ENCODE data around the genes CYP2A6 and B9D2.

GRCh38 chr19:40432838-40433206 is 7.0 kb upstream of the SERTAD1 start:
- RRBS = no CpG with 5 or more reads among the region's 10 CpGs

- RRBS = no CpG with 5 or more reads among the region's 11 CpGs
These were observed 1.2 kb downstream of the BLVRB start for GRCh38 chr19:40464145-40464874.

DNA sequence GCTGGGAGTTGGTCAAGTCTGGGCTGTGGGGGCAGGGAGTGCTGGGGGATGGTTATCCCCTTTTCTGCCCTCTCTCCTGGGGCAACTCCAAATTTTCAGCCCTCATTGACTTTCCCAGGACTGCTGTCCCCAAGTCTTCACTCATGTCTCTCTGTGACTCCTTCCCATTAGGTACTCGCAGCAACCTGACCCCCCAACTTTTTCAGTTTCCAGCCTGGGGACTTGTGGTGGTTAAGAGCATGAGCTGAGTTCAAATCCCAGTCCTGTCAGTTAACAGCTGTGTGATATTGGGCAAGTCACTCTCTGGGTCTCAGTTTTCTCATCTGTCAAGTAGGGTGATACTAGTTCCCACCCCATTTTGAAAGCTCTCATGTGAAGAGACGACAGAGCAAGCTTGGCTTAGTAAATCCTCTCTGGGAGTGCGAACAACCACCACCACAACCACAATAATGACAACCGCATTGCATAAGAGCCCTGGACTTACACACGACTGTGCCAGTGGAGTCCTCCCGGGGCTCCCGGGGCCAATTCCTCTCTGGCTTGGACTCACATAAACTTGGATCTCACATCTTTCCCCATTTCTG is 578 bp downstream of the BLVRB start:
- RRBS = no CpG with 5 or more reads among the region's 7 CpGs

DNA sequence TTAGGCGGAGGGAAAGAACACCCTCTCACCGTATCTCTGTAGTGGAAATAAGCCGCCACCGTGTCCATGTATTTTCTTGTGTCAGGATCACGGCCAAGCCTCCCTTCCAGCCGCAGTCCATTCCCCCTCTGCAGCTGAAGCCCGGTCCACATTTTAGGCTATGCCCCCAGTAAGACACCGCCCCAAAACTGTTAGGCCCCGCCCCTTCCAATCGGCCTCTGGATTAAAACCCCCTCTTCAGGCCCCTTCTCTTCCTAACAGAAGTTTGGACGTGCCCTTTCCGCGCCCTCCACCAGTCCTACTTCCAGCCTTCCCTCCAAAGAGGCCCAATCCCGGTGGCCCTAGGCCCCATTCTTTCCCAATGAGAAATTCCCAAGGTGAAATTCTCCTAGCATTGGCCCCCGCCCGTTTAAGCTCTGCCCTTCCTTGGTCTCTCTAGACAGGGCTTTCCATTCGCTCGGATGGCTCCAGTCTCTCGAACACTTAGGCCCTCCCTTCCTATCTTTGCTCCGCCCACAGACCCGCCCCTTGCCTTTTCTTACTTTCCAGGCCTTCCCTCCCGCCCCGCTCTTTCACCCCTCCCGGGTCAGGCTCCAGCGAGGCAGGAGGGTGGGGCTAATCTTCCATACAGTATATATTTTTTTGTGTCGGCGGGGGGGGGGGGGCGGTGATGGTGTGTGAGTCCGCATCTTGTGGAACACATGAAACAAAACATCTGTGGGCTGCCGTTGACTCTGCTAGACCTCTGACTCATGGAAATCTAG is 13.6 kb downstream of the LTBP4 start:
- RRBS = no CpG with 5 or more reads among the region's 30 CpGs

GRCh38 chr19:40623297-40624468 is 22.5 kb downstream of the LTBP4 start:
- RRBS = 97% methylated on average over 4 of the region's 49 CpGs

GRCh38 chr19:40703260-40703774 is 12.9 kb upstream of the NUMBL start:
- RRBS = no CpG with 5 or more reads among the region's 18 CpGs

DNA sequence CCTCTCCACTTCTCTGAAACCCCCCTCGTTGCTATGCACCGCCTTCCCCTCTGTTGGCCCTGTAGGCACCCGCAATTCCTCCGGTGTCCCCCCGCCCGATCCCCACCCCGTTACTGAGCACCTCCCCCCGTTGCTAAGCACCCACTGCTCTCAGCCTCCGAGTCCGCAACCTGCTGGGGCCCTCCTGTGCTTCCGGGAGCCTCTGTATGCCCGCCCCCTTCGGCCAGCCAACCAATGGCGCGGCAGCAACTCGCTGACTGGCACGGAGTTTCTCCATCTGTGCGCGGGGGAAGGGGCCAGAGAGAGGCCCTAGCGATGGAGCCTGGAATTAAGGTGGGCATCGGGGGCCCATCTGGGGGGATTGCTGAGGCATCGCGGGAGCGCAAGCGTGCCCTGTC is 1.8 kb downstream of the COQ8B start:
- RRBS = 0% methylated on average over 4 of the region's 25 CpGs

DNA sequence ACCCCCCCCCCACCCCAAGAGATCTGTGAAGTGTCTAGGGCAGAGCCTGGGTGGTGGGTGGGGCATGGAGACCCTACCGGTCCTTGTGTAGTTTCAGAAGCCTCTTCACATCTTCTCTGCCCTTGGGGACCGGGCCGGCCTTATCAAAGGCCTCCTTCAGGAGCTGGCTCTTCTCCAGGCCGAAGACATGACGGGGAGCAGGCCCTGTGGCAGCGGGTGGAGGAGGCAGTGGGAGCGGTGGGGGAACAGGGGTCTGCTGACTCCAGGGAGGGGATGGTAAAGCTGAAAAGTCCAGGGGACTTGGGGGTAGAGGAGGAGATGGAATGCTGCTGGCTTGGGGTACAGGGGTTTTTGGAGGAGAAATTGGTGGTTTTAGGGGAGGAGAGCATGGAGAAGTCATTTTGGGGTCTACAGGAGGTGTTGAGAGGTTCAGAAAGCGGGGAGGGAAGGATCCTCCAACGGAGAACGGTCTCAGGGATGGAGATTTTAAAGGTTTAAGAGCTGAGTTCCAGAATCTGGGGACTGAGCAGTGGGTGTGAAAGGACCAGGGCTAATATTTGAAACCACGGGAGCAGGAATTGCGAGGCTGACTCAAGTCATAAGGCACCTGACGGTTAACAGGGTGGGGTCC is 758 bp downstream of the ACTMAP start:
- RRBS = no CpG with 5 or more reads among the region's 13 CpGs

- RRBS = 61% methylated on average over 3 of the region's 32 CpGs
These were observed 7.9 kb downstream of the EGLN2 start for GRCh38 chr19:40806628-40807496.

GRCh38 chr19:40809515-40810551 is 10.8 kb downstream of the EGLN2 start:
- RRBS = 74% methylated on average over 4 of the region's 46 CpGs

DNA sequence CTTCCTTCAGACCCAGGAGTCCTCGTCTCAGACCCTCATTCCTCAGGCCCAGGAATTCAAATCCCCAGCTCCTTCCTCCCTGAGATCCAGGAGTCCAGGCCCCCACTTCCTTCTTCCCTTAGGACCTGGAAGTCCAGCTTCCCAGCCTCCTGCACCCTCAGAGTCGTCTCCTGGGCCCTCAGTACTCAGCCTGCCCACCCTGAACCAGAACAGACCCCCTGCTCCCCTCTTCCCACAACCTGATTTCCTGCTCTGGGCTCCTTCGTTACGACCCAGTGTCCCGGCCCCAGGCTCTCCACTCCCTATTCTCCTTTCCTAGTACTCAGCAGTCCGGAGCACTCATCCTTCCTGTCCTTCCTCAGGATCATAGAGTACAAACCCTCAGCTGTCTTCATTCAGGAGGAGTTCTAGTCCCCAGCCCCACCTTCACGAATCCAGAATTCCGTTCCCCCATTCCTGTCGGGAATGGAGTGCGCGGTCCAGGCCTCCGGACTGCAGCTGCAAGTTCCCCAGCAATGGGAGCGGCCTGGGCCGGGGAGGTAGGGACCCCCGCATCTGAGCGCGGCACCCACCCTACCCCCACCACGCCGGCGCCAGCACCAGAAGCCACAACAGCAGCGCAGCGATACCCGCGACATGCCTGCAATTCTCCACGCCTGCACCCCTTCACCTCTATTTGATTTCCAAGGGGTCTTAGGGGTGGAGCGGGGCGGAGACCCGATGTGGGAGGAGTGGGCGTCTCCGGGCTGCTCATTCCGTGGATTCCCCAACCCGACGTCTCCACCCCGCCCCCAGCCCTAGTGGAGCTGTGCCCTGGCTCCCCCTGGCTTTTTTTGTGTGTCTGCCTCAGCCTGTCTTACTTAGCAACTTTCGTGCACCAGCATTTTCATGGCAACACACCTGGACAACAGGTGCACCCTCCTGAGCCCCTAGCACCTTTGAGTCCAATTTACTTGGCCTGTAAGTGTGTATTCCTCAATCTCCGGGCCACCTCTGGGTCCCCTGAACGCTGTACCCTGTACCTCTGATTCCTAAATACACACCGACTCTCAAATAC is 12.8 kb downstream of the EGLN2 start:
- RRBS = no CpG with 5 or more reads among the region's 38 CpGs

DNA sequence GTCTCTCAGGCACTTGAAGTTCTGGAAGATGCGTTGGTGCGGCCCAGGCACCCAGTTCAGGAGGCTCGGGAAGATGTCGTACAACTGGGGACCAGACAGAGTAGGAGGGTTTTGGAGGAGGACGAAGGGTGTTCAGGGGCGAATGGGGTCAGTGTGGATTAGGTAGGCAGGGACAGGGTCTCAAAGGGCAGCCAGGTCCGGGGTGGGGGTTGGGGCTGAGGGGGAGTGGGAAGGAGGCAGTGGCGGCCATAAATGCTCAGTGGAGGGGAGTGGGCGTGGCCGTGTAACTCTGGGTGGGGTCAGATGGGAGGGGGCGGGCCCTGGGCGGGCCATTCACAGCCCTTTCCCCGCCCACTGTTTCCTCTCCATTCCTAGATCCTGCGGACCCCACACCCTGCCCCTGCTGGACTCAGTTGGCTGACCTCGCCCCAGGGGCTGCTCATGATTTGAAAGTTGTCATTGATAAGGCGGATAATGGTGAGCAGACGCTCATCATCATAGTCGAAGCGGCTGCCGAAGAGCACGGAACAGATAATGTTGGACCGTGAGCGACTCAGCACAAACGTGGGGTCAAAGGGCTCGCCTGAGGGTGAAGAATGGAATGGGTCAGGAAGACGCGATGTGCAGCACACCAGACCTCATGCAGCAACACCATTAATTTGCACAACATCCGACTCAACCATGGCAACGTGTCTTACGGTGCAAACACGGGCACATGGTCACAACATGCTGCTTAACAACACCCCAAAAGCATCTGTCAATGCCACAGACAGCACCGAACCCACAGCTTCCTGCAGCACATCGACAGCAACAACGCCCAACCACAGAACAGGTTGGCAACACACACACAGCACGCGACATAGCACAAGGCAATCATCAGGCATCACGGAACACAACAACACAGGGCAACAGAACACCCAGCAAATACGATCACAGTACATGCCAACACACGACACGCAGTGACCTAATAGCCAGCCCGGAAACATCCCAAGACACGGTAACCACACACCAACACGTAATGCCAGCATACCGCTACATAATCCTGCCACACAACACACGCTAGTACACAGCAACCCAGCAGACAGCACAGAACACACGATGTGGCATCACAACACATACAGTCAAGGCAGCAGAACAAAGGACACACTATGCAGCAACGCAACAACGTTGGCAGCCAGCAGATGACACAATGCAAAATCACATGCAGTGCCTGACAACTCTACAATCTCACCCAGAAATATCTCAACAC is 23.6 kb downstream of the CYP2A6 start:
- RRBS = no CpG with 5 or more reads among the region's 48 CpGs

DNA sequence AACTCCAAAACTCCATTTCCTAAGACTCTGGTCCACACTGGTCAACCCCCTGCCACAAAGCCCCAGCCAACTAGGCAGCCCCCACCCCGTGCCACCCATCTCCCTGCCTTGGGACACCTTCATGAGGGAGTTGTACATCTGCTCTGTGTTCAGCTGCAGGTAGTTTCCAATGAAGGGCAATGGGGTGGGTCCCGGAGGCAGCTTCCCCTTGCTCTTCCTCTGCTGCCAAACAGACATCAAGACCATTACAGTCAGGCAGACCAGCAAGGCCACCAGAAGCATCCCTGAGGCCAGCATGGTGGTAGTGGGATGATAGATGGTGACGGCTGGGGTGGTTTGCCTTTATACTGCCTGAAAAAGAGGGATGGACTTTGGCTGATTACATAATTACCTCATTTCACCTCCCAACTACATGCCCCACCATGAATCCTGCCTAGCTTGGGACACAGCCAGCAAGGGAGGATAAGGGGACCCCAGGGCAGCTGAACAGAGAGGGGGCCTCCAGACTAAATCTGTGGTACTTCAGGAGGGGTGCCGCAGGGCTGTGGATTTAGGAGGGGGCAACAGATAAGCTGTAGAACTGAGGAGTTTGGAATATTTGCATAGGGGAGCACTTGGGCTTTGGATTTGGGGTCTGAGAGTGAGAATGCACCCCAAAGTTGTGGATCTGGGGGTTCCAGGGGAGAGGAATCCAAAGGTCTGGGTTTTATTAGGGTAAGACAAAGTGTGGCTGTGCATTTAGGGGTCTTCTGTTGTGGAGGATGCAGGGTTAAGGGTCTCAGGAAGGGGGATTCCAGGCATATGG is at the start of gene CYP2A6:
CYP2A6 (minus strand) TSS at position 318 of the 805 bp plus-strand sequence.
- RRBS = no CpG with 5 or more reads among the region's 4 CpGs

GRCh38 chr19:41220829-41221446 is 1.9 kb downstream of the AXL start:
- RRBS = no CpG with 5 or more reads among the region's 12 CpGs

GRCh38 chr19:41223430-41224051 is 4.5 kb downstream of the AXL start:
- RRBS = no CpG with 5 or more reads among the region's 5 CpGs

- RRBS = no CpG with 5 or more reads among the region's 6 CpGs
These were observed 3.7 kb downstream of the HNRNPUL1 start for GRCh38 chr19:41267796-41268395.

- RRBS = no CpG with 5 or more reads among the region's 4 CpGs
These were observed 14.3 kb downstream of the CCDC97 start for GRCh38 chr19:41324394-41324639.

DNA sequence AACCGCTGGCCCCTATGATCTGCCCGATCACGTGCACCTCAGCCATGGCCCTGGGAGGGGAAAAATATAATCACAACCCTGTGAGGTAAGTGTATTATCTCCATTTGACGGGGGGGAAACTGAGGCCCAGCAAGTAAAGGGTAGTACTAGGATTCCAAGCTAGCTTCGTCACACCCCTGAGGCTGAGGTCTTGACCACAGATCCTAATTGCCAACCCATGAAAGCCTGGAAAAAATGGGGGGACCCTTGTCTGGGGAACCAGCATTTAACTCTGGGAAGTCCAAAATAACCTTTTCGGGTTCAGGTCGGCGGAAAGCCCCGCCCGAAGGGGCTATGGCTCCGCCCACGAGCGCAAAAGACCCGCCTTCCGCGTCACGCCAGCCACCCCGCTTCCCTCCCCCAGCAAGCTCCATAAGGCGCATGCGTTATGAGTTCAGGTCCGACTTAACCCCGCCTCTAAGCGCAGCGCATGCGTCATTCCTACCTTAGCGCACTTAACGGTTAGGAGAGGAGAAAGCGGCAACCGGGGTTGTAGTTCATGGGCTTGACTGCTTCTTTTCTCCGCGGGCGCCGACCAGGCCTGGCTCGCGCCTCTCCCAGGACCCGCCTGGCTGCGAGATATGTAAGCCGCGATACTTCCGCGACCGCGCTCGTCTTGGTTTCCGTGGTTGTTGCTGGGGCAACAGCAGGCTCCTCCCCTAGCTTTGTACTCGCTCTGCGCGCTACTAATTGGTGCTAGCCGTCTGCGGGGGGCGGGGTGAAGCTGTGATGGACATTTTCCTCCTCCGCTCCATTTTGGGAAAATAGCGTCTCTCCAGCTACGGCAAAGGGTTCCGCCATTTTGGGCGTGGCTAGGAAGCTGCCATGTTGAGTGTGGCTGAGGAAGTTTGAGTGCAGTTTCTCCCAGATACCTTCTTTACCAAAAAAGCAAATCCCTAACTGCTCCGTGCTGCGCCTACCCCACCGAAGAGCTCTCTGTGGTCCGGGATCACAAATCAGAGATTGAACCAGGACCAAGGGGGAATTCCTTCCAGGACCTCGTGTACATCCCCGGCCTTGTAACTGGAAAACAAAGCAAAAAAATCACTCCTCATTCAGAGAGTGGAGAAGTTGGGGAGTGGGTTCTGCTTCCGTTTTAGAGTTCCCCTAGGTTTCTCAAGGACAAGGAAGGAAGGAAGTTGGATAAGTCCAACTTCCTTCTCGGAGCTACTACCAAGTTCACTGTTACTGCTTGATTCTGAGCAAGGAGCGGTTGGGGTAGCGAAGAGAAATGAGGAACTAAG is at the start of gene B9D2:
B9D2 (minus strand) TSS at position 676 of the 1,283 bp plus-strand sequence.
- RRBS = 4% methylated on average over 3 of the region's 66 CpGs

GRCh38 chr19:41500495-41501088 is 57.6 kb downstream of the ERICH4 start:
- RRBS = 92% methylated on average over 3 of the region's 15 CpGs

GRCh38 chr19:41534846-41535816 is 40.8 kb upstream of the CEACAM21 start:
- RRBS = no CpG with 5 or more reads among the region's 6 CpGs